GM19240 (cell line): ENCODE data around the genes ADGRD2 and PPP6C.

- RRBS = no CpG with 5 or more reads among the region's 8 CpGs
These were observed 252.2 kb downstream of the CRB2 start for GRCh38 chr9:123608257-123608566.

DNA sequence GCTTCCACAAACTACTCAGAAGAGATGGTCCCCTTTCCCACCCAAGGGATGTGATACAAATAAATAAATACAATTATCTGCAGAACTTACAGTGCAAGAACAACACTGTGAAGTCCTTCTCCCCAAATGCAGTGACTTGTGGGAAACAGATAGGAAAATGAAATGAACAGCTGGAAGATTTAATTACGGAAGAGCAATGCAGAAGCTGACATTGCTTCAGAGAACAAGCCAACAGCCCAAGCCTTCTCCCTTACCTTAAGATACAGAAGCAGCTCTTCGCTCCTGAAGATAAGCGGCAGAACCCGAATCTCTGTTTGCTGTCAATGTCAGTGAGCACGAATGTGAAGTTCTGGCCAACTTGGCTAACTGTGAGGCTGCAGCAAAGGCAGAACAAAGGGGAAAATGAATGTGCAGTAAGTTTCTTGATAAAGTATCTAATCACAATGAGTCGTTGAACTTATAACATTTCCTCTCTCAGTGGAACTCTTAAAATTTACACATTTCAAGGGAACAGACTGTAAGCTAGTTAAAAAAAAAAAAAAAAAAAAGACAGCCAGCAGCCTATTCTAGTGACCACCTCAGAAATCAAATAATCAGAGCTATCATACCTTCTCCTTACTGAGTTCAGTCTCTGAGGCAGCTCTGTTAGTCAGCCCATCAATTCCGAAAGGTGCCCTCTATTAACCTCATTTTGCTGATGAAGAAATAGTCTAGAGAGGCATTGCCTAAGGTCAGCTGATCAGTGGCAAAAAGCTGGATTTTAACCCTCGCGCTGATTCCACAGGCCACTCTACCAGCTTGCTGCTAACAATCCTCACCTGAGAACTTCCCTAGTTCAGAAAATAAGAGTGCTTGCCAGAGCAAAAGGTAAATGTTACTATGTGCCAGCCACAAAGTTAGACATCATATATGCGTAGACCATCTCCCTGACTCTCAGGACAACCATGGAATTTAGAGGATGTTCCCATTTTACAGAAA, 172.2 kb downstream of the DENND1A start:
- RRBS = no CpG with 5 or more reads among the region's 10 CpGs

GRCh38 chr9:123816571-123817134, 113.3 kb downstream of the DENND1A start:
- RRBS = no CpG with 5 or more reads among the region's 2 CpGs

DNA sequence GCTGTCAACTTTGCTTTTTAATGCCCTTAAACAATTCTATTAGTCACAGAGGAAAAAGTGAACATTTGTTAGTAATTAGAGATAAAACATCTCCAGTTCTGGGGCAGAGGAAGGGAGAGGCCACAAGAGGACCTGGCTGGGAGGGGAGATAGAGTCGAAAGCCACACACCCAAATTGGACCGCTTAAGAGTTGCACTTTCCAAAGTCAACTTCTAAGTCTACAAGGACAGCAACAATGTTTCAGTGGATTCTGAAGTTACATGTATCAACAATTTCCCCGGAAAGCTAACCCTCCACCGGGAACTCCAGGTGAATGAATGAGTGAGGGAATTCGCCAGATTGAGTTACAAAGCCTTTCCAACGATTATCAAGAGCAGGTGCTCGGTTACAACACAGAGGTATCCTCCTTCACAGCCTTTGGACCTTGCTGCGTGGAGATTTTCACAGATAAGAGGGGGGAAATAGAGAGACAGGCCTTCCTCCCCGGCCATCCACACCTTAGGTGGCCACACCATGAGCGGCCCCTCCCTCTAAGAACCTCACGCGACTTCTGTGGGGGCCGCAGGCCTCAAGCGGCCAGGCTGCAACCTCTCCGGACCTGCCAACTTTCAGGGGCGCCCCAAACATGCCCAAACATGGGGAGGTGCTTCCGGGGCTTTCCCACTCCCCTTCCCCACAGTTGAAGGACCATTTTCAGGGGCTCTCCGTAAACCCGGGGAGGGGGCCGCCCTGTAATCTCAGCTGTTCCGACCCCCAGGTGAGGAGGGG, 838 bp downstream of the DENND1A start:
- RRBS = 2% methylated on average over 11 of the region's 21 CpGs

GRCh38 chr9:124008959-124009436, 2.6 kb upstream of the LHX2 start:
- RRBS = 5% methylated on average over 8 of the region's 45 CpGs

- RRBS = no CpG with 5 or more reads among the region's 5 CpGs
These were observed 34.3 kb upstream of the NEK6 start for GRCh38 chr9:124223240-124223995.

GRCh38 chr9:124281307-124281683, 23.5 kb downstream of the NEK6 start:
- RRBS = no CpG with 5 or more reads among the region's 7 CpGs

DNA sequence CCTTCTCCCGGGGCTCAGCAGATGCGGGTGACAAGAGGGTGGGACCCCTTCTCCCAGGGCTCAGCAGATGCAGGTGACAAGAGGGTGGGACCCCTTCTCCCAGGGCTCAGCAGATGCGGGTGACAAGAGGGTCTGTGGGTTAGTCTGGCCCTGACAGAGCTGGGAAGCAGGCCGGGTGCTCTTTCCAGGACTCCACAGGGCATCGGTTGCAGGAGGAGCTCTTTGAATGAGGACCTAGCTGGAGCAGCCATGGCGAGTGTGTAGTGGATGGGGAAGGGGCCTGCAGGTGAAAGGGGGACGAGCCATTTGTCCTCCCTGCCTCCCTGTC, 73.9 kb downstream of the PSMB7 start:
- RRBS = no CpG with 5 or more reads among the region's 7 CpGs

DNA sequence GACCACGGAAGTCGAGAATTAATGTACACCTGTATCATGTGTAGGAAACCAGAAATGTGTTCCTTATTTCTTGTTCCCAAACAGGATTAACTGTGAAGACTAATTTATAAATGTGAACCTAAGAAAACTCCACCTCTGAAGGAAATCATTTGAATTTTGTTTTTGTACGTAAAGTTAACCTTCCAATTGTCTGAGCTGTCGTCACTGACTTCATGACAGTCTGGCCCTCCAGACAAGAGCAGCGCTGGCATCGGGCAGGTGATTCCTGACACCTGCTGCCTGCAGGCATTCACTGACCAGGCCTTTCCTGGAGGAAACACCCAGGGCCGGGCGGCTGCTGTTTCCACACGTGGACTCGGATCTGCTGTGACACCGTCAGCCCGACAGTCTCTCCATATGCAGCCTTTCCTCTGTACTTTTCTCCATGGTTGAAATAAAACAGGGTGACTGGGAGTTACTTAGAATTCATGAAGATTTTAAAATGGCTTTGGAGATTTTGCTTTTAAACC, 63.2 kb downstream of the PSMB7 start:
- RRBS = no CpG with 5 or more reads among the region's 12 CpGs

GRCh38 chr9:124392788-124393413, 22.3 kb downstream of the PSMB7 start:
- RRBS = no CpG with 5 or more reads among the region's 11 CpGs

DNA sequence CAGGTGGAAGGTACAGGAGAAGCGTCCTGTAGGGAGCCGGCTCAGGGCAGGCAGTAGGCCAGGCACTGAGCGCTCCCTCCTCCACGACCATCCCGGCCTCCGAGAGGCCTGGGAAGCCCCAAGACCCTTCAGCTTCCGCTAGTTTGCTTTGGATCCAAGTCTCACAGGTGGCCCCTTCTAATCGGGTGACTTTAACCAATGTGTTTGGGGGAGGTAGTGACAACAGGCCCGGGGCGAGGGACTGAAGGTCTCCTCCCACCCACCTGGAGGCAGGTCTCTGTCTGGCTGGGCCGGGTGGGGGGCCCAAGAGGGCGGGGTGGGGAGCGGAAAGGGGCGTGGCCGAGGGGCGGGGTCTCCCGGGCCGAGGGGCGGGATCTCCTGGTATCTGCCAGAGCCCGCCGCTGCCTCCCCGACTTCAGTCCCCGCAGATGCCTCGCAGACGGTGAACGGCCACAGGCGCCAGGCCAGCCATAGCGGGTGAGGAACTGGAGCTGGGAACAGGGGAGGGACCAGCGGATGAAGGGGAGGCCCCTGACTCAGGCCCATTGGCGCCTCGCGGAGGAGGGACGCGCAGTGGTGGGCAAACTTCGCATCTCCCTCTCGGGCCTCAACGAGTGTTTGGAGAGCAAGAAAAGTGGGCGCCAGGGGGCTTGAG, at the start of gene ADGRD2:
Gene ADGRD2 (plus strand): TSS at position 418 of the 655 bp plus-strand sequence.
- RRBS = 41% methylated on average over 14 of the region's 38 CpGs

- RRBS = 79% methylated on average over 2 of the region's 12 CpGs
These were observed 731 bp downstream of the NR5A1 start for GRCh38 chr9:124506383-124506952.

DNA sequence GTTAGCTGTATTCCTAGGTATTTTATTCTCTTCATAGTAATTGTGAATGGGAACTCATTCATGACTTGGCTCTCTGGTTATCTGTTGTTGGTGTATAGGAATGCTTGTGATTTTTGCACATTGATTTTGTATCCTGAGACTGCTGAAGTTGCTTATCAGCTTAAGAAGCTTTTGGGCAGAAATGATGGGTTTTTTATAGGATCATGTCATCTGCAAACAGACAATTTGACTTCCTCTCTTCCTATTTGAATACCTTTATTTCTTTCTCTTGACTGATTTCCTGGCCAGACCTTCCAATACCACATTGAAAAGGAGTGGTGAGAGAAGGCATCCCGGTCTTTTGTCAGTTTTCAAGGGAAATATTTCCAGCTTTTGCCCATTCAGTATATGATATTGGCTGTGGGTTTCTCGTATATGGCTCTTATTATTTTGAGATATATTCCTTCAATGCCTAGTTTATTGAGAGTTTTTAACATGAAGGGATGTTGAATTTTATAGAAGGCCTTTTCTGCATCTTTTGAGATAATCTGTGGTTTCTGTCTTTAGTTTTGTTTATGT, 102.7 kb upstream of the NR5A1 start:
- RRBS = no CpG with 5 or more reads among the region's 2 CpGs

DNA sequence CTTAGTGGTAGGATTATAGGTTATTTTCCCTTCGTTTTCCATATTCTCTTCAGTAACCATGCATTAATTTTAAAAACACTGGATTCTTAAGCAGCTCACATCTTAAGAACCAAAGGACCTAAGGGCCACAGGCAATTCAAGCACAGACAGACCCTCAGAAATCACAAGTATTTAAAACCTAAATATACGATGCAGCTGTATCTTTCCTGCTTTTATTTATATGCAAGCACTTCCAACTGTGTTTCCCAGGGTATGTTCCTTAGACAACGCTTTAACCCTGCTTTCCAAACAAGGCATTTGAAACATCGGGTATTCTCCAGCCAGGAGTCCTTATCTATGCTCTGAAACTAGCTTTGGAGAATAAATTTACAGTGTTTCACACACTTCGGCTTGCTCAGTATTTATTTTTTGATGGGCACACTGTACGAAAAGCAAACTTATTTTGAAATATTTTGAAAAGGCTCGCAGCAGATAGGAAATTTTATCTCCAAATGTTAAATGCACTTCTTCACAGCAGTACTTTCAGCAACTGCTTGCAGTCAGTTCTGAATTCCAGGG, 13.5 kb downstream of the NR6A1 start:
- RRBS = no CpG with 5 or more reads among the region's 7 CpGs

DNA sequence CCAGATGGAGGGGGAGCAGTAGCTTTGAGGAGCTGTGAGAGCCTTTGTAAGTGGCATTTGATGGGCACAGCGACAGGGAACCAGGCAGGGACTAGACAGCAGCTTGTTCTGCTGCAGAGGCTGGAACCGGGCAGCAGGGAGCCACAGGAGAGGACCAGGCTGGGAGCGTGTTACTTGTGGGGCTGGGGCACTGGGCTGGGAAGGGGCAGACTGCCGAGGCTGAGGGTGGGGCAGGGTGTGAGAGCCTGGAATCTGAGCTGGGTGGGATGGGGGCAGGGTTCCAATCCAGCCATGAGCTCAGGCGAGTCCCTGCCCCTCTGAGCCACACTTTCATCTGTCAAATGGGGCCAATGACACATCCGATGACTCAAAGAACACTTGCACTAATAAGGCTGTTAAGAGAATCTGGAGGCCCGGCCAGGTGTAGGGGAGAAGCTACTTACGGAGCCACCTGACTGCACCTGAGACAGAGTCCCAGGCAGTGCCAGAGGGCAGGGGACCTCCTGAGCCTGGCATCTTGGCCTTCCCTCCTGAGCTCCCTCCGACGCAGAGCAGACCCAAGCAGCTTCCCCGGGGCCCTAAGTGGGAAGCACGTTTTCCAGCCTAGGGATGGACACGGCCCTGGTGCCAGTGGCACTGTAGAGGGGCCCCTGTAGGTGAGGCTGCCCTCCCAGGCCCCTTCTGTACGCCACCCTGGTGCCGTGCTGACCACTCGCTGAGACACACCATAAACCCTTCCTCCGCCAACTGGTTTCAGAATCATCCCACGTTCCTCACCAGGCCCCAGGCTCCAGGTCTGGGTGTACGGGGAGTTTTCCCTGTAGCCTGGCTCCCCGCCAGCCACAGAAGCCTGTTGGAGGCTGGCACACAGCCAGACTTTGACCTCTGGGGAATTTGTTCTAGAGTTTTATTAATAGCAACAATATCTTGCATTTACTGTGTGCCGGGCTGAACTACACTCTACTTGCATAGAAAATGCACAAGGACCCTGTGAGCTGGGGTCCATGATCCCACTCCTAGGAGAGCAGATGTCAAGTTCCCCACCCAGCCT, 18.4 kb upstream of the WDR38 start:
- RRBS = no CpG with 5 or more reads among the region's 21 CpGs

DNA sequence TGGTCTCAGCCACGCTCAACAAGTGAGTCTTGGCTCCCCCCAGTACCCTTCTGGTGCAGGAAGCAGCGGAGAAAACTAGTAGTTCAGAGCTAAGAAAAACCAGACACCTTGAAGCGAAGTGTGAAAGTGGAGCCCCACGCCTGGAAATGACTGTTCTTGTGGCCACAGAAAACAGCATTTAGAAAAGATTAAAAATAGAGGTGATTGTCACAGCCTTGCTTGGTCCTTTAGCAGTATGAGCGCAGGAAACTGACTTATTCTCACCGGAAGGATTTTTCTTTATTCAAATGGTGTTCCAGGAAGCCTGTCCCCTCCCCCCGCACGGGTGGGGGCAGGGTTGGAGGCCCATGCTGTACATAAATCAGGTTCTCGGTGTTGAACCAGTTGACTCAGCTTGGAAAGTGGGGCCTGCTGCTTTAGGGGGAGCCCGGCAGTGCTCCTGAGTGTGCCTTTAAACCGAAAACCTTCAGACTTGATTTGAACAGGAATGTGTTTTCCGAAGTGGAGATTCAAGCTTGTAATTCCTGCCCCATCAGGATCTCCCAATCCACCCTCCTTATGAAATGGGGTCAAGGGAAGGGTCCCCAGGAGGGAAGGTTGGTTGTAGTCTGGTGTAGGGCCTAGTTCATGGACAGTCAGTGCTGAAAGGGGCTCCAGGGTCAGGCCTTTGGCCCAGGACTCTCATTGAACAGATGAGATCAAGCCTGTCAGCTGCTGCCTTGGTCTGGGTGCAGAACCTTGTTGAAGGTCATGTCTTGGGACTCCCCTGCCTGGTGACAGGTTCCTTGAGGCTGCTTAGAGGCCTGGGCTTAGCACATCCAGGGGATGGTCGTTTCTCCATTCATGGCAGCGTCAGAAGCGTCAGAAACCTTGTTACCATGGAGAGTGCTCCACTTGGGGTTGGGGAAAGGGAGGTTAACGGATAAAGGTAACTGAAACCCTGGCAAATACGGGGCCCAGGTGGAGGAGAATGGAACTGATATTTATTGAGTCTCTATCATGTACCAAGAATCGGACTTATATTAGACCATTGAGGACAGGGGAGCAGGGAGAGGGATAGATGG, 8.5 kb downstream of the ARPC5L start:
- RRBS = no CpG with 5 or more reads among the region's 18 CpGs

GRCh38 chr9:124878052-124879024, 16.4 kb downstream of the ARPC5L start:
- RRBS = no CpG with 5 or more reads among the region's 13 CpGs

GRCh38 chr9:124894100-124894668, 32.3 kb downstream of the ARPC5L start:
- RRBS = no CpG with 5 or more reads among the region's 6 CpGs

- RRBS = no CpG with 5 or more reads among the region's 3 CpGs
These were observed 19.8 kb downstream of the GOLGA1 start for GRCh38 chr9:124920983-124921683.

DNA sequence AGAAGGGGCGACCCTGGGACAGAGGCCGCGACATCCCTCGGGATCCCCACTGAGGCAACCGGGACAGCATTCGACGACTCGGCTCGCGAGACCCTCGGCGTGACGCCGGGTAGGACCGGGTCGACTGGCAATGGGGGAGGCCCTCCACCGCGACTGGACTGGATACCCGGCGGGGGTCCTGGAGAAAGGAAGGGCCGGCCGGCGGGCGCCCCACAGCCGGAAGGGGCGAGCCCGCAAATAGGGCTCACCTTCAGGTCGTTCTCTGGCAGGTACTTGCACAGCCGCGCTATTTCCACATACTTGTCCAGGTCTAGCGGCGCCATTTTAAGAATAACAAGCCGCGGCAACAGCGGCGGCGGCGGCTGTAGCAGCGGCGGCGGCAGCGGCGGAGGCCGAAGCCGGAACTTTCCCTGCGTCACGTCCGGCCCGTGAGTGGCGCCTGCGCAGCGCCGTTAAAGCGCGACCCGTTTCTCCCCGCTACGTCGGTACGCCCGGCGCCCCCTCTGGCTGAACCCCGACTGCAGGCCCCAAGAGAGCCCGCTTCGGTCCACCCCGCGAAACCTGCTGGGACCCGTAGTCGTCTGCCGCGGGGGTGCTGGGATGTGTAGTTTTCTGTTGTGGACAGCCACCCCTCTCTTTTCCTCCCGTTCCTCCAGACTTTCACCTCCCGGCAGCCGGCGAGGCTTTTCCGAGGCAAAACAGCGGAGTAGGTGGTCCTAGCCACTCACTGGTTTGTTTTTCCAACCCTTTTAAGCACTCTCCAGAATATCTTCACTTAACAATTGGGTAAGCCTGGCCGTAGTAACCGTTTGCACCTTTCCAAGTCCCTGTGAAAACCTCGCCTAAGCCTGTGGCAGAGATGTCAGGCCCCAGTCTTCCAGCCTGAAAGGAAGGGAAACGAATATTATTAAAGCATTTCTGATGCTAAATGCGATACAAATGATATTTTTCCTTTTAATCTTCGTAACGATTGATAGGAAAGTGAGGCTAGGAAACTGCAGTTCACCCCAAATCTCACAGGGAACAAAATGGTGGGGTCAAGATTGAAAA, at the start of gene PPP6C:
Gene PPP6C (minus strand): TSS at position 408 of the 1,050 bp plus-strand sequence.
- RRBS = 2% methylated on average over 29 of the region's 84 CpGs